Mesenchymal stem cell of adipose (primary cell): ENCODE measurements around a stretch of chr10.

GRCh38 chr10:28518530-28518762 is 14.5 kb upstream of the WAC start:
- CAGE, long polyA plus RNA, result no peak

- CAGE, long polyA plus RNA, result no peak
These were observed 1.7 kb downstream of the BAMBI start for GRCh38 chr10:28678791-28679731.

- CAGE, long polyA plus RNA, result no peak
These were observed 133.1 kb downstream of the BAMBI start for GRCh38 chr10:28810277-28810910.

- CAGE, long polyA plus RNA, result no peak
These were observed 228.6 kb downstream of the BAMBI start for GRCh38 chr10:28905795-28906427.

DNA sequence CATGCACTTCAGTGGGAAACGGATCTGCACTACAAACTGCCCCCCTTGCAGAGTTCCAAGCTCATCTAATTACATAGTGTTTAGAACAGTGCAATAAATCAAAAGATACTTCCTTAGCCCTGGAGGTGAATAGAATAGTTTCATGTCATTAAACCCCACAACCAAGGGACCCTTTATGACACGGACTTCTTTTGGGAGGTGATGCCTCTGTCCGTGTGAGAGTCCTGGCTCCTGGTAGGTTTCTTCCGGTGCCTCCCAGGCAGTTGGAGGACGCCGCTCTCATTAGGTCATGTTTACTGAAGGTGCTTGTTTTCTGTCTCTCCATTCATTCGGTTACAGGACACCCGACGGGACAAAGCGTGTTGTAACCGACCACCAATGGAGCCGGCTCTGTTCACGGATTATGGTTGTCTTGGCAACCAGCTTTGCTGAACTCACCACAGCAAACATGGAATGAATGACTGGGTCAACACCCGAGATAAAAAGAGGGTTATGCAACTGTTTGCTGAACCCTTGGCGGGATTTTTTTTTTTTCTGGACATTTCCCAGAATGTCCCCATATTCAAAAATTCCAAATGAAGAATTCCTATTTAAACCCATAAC is 262.4 kb downstream of the BAMBI start:
- CAGE, long polyA plus RNA, result no peak

GRCh38 chr10:29319059-29319658 is 30.3 kb downstream of the LYZL1 start:
- CAGE, long polyA plus RNA, result no peak

GRCh38 chr10:29443932-29444561 is 155.2 kb downstream of the LYZL1 start:
- CAGE, long polyA plus RNA, result no peak

- CAGE, long polyA plus RNA, result no peak
These were observed 157.7 kb downstream of the LYZL1 start for GRCh38 chr10:29446366-29447157.

- CAGE, long polyA plus RNA, result no peak
These were observed 164.6 kb downstream of the SVIL start for GRCh38 chr10:29470116-29470700.

DNA sequence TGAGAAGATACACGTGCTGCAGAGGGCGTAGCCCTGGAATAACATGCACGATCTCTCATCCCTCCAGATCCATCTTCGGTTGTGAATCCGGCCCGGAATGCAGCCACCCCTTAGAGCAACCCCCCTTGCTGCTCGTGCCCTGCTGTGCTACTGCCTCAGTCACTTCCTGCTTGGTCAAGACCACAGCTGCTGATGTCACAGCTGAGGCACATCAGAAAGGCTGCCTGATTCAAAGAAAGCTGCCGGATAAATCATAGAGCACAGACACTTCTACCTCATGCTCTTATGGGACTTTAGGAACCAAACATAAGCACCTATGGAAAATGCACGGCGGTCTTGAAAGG is 152.0 kb downstream of the SVIL start:
- CAGE, long polyA plus RNA, result no peak

DNA sequence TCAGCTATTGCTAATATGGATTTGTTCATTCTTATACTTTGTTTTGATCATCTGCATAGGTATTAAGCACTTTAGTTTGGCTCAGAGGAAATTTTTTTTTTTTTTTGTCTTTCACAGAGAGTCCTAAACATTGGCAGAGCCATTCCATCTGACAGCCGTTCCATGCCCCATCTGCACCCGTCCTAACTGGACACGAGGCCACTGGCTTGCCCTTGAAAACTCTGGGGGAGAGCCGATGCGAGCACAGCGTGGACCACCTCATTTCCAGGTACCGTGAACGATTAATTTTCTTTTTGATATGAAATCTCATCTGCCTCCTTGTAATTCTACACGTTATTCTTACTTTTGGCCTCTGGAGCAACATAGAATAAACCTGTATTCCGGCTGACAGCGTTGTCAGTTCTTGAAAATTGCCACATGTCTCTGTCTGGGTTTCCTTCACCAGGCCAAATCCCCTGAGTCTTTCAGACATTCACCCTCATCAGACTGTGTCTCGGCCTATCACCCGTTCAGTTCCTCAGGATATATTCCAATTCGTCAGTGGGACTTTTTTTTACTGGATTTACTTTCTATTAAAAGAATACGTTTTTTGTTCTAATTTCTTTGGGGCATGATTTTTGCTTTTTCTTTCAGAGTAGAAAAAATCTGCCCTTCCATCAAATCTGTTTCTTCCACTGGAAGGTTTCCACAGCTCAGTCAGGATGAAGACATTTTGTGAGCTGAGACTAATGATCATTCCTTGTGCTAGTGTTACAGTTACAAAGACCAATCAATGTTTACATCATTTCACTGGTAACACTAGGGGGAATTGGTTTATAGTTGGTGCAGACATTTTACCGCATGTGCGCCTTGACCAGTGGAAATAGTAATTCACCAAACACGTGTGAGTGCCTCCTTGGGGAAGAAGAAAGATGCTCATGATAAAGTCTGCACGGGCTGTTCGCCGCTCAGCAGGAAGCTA is 73.0 kb downstream of the SVIL start:
- CAGE, long polyA plus RNA, result no peak

DNA sequence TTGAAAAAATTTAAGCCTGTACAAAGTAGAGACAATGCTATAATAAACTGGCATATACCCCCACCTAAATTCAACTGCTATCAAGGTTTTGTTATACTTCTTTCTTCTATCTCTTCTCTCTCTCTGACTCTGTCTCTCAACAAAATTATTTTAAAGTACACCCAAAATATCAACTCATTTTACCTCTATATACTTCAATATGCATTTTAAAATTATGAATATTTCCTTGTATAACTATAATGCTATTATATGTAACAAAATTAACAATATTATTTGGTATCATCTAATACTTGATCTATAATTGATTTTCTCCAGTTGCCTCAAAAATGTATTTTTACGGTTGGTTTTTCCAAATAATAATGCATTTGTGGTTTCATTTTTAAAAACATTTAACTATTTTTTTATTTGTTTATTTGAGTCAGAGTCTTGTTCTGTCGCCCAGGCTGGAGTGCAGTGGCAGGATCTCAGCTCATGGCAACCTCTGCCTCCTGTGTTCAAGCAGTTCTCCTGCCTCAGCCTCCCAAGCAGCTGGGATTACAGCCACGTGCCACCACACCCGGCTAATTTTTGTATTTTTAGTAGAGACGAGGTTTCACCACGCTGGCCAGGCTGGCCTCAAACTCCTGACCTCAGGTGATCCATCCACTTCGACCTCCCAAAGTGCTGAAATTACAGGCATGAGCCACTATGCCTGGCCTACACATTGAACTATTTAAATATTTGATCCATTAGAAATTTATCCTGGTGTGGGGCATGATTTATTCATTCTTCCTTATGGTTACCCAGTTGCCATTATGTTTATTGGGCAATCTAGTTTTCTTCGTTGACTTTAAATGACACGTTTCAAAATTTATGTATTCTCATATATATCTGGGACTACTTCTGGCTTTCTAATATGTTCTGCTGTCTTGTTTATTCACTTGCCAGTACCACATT is 28.1 kb downstream of the SVIL start:
- CAGE, long polyA plus RNA, result no peak

DNA sequence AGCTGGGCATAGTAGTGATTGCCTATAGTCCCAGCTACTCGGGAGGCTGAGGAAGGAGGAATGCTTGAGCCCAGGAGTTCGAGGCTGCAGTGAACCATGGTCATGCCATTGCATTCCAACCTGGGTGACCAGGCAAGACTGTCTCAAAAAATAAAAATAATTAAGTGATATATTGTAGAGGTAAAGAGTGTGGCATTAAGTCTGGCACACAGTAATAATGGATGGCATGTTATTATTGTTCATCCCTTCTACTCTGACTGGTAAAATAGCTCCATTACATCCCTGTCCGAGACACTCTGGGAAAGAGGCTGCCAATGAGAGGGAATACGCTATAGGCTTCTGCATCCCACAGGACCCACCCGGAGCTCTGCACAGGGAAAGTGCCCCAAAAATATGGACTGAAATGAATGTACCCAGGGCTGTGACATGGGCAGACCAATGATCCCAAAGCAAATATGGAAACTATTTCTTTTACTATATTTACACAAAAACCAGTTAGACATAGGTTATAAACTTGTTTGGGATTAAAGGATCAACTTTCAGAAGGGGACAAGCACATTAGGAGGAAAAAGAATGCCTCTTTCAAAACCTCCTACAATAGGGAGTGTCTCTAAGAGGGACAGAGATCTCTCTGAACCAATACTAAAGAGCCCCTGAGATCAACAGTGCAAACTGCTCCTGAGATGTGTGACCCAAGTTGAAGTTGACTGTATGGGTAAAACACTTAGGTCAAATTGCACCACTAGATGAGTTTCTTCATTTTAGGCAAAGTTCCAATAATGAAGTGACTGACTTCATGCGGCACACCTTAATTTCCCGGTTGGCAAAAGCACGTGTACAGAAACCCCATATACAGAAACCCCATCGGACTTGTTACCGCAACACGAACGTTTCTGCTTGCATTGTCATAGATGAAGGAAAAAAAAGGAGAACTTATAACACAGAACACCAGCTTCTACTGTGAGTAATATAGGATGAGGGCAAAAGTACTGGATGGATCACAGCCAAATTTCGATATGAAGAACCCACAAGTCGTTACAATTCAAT is 4.6 kb downstream of the SVIL start:
- CAGE, long polyA plus RNA, result no peak

- CAGE, long polyA plus RNA, result no peak
These were observed 12.3 kb upstream of the SVIL start for GRCh38 chr10:29647146-29647480.

GRCh38 chr10:29731572-29732483 is 97.1 kb upstream of the SVIL start:
- CAGE, long polyA plus RNA, result no peak

- CAGE, long polyA plus RNA, result no peak
These were observed 160.6 kb upstream of the SVIL start for GRCh38 chr10:29795341-29795842.

GRCh38 chr10:29830835-29831142 is 196.0 kb upstream of the SVIL start:
- CAGE, long polyA plus RNA, result no peak

- CAGE, long polyA plus RNA, result no peak
These were observed 207.4 kb upstream of the SVIL start for GRCh38 chr10:29841860-29842892.

DNA sequence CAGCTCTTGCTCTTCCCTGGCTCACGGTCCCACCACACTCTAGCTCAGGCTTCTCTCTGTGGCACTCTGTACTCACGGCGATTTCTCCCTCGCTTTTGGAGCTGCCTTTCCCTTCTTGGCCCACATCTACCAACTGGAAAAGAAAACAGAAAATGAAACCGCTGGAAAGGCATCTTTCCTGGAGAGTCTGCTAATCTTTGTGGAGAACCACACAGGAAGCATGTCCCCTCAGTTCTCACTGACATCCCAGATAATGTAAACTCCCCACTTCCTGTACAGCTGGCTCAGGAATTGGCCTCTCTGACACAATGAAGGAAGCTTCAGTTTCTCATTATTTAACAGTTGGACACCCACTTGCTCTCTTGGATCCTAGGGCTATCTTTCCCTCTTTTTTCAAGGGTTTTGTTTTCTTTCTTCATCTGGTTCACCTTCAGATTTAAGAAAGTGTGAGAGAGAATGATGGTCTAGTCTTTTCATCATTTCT is 209.8 kb downstream of the JCAD start:
- CAGE, long polyA plus RNA, result no peak

GRCh38 chr10:29881273-29881585 is 178.2 kb downstream of the JCAD start:
- CAGE, long polyA plus RNA, result no peak